Measurements from ENCODE around the gene KISS1R.

DNA sequence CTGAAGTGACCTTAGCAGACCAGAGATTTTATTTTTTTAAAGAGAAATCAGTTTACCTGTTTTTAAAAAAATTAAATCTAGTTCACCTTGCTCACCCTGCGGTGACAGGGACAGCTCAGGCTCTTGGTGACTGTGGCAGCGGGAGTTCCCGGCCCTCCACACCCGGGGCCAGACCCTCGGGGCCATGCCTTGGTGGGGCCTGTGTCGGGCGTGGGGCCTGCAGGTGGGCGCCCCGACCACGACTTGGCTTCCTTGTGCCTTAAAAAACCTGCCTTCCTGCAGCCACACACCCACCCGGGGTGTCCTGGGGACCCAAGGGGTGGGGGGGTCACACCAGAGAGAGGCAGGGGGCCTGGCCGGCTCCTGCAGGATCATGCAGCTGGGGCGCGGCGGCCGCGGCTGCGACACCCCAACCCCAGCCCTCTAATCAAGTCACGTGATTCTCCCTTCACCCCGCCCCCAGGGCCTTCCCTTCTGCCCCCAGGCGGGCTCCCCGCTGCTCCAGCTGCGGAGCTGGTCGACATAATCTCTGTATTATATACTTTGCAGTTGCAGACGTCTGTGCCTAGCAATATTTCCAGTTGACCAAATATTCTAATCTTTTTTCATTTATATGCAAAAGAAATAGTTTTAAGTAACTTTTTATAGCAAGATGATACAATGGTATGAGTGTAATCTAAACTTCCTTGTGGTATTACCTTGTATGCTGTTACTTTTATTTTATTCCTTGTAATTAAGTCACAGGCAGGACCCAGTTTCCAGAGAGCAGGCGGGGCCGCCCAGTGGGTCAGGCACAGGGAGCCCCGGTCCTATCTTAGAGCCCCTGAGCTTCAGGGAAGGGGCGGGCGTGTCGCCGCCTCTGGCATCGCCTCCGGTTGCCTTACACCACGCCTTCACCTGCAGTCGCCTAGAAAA lies 10.6 kb downstream of the PLPPR3 start:
- RAMPAGE, long total RNA: no peak
- RRBS: 89% methylated on average over 9 of the region's 36 CpGs
PRO-cap:
- standard: no peak
- CoPRO, capped RNA only, 2 experiments: peak in 1 of 2 experiments; most common minus-strand start position 805 of the sequence (in 1)
- CoPRO, capped and uncapped RNA, 2 experiments: peak in 2 of 2 experiments; most common plus-strand start position 862 of the sequence (in 1); most common minus-strand start position 600 of the sequence (in 1)
- CoPRO, uncapped RNA only, 2 experiments: peak in 2 of 2 experiments; most common plus-strand start position 113 of the sequence (in 1); most common minus-strand start position 425 of the sequence (in 1)
CAGE:
- cytosol, long polyA plus RNA: no peak
- long polyA plus RNA: no peak
- nucleolus, long total RNA: no peak
- nucleus, long polyA plus RNA: no peak

DNA sequence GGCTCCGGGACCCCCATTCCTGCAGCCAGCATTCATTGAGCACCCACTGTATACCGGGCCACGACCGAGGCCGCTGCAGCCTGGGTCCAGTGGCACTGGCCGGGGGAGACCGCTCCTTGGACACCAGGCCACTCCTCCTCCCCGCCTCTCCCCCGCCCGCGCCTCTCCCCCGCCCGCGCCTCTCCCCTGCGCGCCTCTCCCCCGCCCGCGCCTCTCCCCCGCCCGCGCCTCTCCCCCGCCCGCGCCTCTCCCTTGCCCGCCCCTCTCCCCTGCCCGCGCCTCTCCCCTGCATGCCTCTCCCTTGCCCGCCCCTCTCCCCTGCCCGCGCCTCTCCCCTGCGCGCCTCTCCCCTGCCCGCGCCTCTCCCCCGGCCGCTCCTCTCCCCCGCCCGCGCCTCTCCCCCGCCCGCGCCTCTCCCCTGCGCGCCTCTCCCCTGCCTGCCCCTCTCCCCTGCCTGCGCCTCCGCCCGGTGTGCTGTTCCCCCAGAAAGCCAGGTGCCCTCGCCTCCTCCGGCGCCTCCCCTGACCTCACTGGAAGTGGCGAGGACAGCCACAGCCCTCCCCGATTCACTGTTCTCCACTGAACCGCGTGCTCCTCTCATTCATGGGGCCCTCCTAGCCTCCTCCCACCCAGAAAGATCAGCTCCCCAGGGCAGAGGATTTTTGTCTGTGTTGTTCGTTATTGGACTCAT lies 3.4 kb downstream of the PRTN3 start:
- RAMPAGE, long total RNA: no peak
- RRBS: 15% methylated on average over 13 of the region's 56 CpGs
PRO-cap:
- standard: bidirectional peak, plus-strand start at position 257 of the sequence, minus-strand start at position 118 of the sequence; bidirectional peak, plus-strand start at position 446 of the sequence, minus-strand start at position 532 of the sequence
- CoPRO, capped RNA only, 2 experiments: no peak in any of the 2 experiments
- CoPRO, capped and uncapped RNA, 2 experiments: no peak in any of the 2 experiments
- CoPRO, uncapped RNA only, 2 experiments: no peak in any of the 2 experiments
CAGE:
- cytosol, long polyA plus RNA: no peak
- long polyA plus RNA: no peak
- nucleolus, long total RNA: no peak
- nucleus, long polyA plus RNA: no peak

- RAMPAGE, long total RNA: no peak
- RRBS: no CpG with 5 or more reads among the region's 29 CpGs
PRO-cap:
- standard: unidirectional peak, plus-strand start at chr19:862577
- CoPRO, capped RNA only, 2 experiments: no peak in any of the 2 experiments
- CoPRO, capped and uncapped RNA, 2 experiments: no peak in any of the 2 experiments
- CoPRO, uncapped RNA only, 2 experiments: no peak in any of the 2 experiments
CAGE:
- cytosol, long polyA plus RNA: no peak
- long polyA plus RNA: no peak
- nucleolus, long total RNA: no peak
- nucleus, long polyA plus RNA: no peak
Observed at GRCh38 chr19:862119-862848, 2.8 kb downstream of the CFD start.

- RAMPAGE, long total RNA: start-site peak on the minus strand at chr19:917096-917147, 97 and 103 reads in 2 replicates
- RRBS: 2% methylated on average over 31 of the region's 52 CpGs
PRO-cap:
- standard: bidirectional peak, plus-strand start at chr19:917333, minus-strand start at chr19:917076
- CoPRO, capped RNA only, 2 experiments: peak in 2 of 2 experiments; most common plus-strand start chr19:917333 (in 2); most common minus-strand start chr19:917076 (in 2)
- CoPRO, capped and uncapped RNA, 2 experiments: peak in 2 of 2 experiments; most common plus-strand start chr19:917333 (in 2); most common minus-strand start chr19:917076 (in 2)
- CoPRO, uncapped RNA only, 2 experiments: peak in 2 of 2 experiments; most common plus-strand start chr19:917333 (in 1); most common minus-strand start chr19:917076 (in 2)
CAGE:
- cytosol, long polyA plus RNA: start-site peak on the plus strand at chr19:917247-917364, 32 and 191 reads in 2 replicates
- long polyA plus RNA: start-site peak on the minus strand at chr19:917079-917100, 131 and 159 reads in 2 replicates
- nucleolus, long total RNA: no peak
- nucleus, long polyA plus RNA: start-site peak on the plus strand at chr19:917183-917367, 162 and 105 reads in 2 replicates
Observed at GRCh38 chr19:916946-917542, at the start of gene KISS1R. Gene KISS1R (plus strand): TSS chr19:917333.

DNA sequence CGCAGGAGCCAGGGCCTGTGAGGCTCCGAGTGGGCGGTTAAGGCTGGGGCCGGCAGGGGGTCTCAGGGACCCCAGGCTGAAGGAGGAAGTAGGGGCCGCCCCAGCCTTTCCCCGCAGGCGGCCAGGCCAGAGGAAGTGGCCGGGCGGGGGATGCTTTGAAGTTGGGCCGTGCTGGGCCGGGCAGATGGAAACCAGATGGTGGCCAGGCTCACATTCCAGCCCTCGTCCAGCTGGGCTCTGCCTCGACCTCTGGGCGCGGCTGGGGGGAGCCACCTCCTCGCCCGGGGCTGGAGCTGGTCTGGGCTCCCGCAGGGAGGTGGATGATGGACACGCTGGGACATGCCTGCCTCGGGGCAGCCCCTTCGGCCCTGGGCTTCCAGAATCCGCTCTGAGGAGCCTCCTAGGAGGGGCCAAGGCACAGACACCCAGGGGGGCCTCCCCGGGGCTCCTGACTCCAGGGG lies 7.4 kb downstream of the ARID3A start:
- RAMPAGE, long total RNA: no peak
- RRBS: 96% methylated on average over 4 of the region's 23 CpGs
PRO-cap:
- standard: no peak
- CoPRO, capped RNA only, 2 experiments: no peak in any of the 2 experiments
- CoPRO, capped and uncapped RNA, 2 experiments: no peak in any of the 2 experiments
- CoPRO, uncapped RNA only, 2 experiments: no peak in any of the 2 experiments
CAGE:
- cytosol, long polyA plus RNA: no peak
- long polyA plus RNA: no peak
- nucleolus, long total RNA: no peak
- nucleus, long polyA plus RNA: no peak

GRCh38 chr19:982516-983277 lies 1.4 kb upstream of the WDR18 start:
- RAMPAGE, long total RNA: no peak
- RRBS: 2% methylated on average over 13 of the region's 49 CpGs
PRO-cap:
- standard: bidirectional peak, plus-strand start at chr19:982951, minus-strand start at chr19:982775
- CoPRO, capped RNA only, 2 experiments: peak in 2 of 2 experiments; most common plus-strand start chr19:982941 (in 1); most common minus-strand start chr19:982775 (in 1)
- CoPRO, capped and uncapped RNA, 2 experiments: no peak in any of the 2 experiments
- CoPRO, uncapped RNA only, 2 experiments: no peak in any of the 2 experiments
CAGE:
- cytosol, long polyA plus RNA: no peak
- long polyA plus RNA: no peak
- nucleolus, long total RNA: no peak
- nucleus, long polyA plus RNA: no peak

DNA sequence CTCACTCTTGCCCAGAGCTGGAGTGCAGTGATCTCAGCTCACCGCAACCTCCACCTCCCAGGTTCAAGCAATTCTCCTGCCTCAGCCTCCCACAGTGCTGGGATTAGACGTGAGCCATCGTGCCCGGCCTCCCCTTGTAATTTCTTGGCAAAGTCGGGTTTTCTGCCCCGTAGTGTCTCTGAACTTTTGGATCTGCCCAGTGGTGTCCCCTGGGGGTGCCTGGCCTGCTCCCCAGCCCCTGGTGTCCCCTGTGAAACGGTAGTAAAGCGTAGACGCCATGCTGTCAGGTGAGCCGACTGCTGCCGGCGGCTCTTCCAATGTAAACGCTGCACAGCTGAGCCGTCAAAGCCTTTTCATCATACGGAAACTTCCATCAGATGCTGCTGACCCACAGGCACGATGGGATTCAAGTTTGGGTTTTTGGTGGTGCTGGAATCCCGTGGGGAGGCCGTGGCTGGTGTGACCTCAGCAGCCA lies 6.3 kb downstream of the GRIN3B start:
- RAMPAGE, long total RNA: no peak
- RRBS: no CpG with 5 or more reads among the region's 18 CpGs
PRO-cap:
- standard: no peak
- CoPRO, capped RNA only, 2 experiments: no peak in any of the 2 experiments
- CoPRO, capped and uncapped RNA, 2 experiments: no peak in any of the 2 experiments
- CoPRO, uncapped RNA only, 2 experiments: peak in 1 of 2 experiments; most common minus-strand start position 360 of the sequence (in 1)
CAGE:
- cytosol, long polyA plus RNA: no peak
- long polyA plus RNA: no peak
- nucleolus, long total RNA: no peak
- nucleus, long polyA plus RNA: no peak

DNA sequence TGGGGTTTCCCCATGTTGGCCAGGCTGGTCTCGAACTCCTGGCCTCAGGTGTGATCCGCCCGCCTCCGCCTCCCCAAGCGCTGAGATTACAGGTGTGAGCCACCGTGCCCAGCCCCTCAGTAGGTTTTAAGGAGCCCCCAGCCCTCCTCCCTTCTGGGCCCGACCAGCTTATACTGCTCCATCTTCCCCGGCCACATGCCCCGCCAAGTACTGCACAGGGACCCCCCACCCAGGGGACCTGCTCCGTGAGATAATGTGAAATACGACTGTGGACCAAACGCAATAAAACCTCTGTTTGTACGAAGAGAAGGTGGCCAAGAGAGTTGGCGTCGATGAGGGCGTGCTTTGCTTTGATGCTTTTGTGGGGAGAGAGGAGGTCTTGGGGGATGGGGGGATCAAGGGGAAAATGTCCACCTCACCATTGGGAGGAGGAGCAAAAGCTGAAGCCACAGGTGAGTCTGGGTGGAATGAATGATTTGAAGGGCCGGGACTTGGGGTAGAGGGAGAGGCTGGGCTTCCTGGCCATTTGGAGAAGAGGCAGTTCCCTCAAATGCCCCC lies 1.1 kb upstream of the ABCA7 start:
- RAMPAGE, long total RNA: no peak
- RRBS: no CpG with 5 or more reads among the region's 17 CpGs
PRO-cap:
- standard: no peak
- CoPRO, capped RNA only, 2 experiments: no peak in any of the 2 experiments
- CoPRO, capped and uncapped RNA, 2 experiments: no peak in any of the 2 experiments
- CoPRO, uncapped RNA only, 2 experiments: no peak in any of the 2 experiments
CAGE:
- cytosol, long polyA plus RNA: no peak
- long polyA plus RNA: no peak
- nucleolus, long total RNA: no peak
- nucleus, long polyA plus RNA: no peak

DNA sequence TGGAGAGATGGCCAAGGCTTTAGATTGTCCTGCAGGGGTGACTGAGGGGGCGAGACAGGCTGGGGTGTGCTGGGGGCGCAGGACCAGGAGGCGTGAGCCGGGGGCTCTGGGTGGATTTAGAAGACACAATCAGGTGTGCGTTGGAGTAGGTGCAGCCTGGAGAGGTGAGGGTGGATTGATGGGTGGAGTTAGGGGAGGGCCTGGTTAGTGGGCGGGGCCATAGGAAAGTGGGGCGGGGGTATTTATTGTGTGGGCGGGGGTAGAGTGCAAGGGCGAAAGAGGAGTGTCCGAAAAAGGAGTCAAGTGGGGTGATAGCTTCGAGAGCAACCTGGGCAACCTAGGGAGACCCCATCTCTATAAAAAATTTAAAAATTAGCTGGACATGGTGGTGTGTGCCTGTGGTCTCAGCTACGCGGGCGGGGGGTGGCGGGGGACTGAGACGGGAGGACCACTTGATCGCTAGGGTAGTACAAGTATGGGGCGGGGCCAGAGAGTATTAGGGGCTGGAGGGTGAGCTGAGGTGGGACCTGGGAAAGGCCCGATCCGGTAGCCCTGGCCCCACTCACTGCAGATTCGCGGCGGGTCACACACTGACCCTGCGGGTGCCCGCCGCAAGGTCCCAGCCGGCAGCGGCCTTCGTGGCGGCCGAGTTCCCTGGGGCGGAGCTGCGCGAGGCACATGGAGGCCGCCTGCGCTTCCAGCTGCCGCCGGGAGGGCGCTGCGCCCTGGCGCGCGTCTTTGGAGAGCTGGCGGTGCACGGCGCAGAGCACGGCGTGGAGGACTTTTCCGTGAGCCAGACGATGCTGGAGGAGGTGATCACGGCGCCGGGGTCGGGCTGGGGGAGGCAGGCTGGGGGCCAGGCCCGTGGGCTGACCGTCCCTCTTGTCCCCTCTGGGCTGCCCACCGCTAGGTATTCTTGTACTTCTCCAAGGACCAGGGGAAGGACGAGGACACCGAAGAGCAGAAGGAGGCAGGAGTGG lies 2.3 kb upstream of the ARHGAP45 start:
- RAMPAGE, long total RNA: no peak
- RRBS: 49% methylated on average over 11 of the region's 59 CpGs
PRO-cap:
- standard: no peak
- CoPRO, capped RNA only, 2 experiments: no peak in any of the 2 experiments
- CoPRO, capped and uncapped RNA, 2 experiments: no peak in any of the 2 experiments
- CoPRO, uncapped RNA only, 2 experiments: no peak in any of the 2 experiments
CAGE:
- cytosol, long polyA plus RNA: no peak
- long polyA plus RNA: no peak
- nucleolus, long total RNA: no peak
- nucleus, long polyA plus RNA: no peak

DNA sequence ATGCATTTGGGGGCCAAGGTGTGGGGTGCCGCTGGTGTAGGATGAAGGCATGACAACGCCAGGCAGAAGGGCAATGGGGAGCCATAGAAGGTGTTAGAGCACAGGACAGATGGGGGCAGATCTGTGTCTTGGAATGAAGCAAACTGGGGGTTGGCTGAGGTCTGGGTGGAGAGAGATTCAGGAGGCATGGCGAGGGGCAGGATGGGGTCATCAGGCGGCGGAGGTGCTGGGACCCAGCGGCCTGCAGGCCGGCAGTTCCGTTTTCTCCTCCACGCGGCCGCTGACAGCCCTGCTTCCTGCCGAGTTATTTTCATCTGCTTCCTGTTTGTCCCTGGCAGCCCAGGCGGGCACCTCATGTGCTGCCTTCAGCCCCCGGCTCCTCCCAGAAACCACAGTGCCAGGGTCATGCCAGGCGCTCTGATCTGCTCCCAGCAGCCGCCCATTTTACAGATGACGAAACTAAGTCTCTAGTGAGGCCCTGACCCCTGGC lies 2.1 kb downstream of the ARHGAP45 start:
- RAMPAGE, long total RNA: no peak
- RRBS: no CpG with 5 or more reads among the region's 17 CpGs
PRO-cap:
- standard: no peak
- CoPRO, capped RNA only, 2 experiments: no peak in any of the 2 experiments
- CoPRO, capped and uncapped RNA, 2 experiments: no peak in any of the 2 experiments
- CoPRO, uncapped RNA only, 2 experiments: no peak in any of the 2 experiments
CAGE:
- cytosol, long polyA plus RNA: no peak
- long polyA plus RNA: no peak
- nucleolus, long total RNA: no peak
- nucleus, long polyA plus RNA: no peak

GRCh38 chr19:1075463-1075927 lies 8.5 kb downstream of the ARHGAP45 start:
- RAMPAGE, long total RNA: no peak
- RRBS: 5% methylated on average over 3 of the region's 17 CpGs
PRO-cap:
- standard: bidirectional peak, plus-strand start at chr19:1075731, minus-strand start at chr19:1075580
- CoPRO, capped RNA only, 2 experiments: no peak in any of the 2 experiments
- CoPRO, capped and uncapped RNA, 2 experiments: no peak in any of the 2 experiments
- CoPRO, uncapped RNA only, 2 experiments: no peak in any of the 2 experiments
CAGE:
- cytosol, long polyA plus RNA: no peak
- long polyA plus RNA: no peak
- nucleolus, long total RNA: no peak
- nucleus, long polyA plus RNA: no peak

GRCh38 chr19:1122508-1123094 lies 18.8 kb downstream of the GPX4 start:
- RAMPAGE, long total RNA: no peak
- RRBS: 95% methylated on average over 10 of the region's 45 CpGs
PRO-cap:
- standard: no peak
- CoPRO, capped RNA only, 2 experiments: no peak in any of the 2 experiments
- CoPRO, capped and uncapped RNA, 2 experiments: no peak in any of the 2 experiments
- CoPRO, uncapped RNA only, 2 experiments: no peak in any of the 2 experiments
CAGE:
- cytosol, long polyA plus RNA: no peak
- long polyA plus RNA: no peak
- nucleolus, long total RNA: no peak
- nucleus, long polyA plus RNA: no peak

DNA sequence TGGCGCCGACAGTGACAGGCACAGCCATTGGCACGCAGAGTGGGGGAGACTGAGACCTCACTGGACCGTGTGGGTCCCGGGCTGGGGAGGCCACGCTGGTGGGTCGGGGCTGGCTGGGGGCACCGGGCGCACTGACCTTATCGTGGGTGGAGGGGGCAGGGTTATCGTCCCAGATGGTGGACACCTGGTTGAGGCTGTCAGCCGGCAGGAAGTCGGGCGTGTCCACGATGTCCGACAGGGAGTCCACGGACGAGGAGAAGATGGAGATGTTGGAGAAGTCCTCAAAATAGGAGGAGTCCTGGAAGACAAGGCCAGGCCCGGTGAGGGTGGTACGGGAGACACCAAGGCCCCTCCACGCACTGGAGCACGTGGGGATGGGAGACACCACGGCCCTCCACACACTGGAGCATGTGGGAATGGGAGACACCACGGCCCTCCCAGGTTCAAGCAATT lies 23.7 kb downstream of the GPX4 start:
- RAMPAGE, long total RNA: no peak
- RRBS: 93% methylated on average over 11 of the region's 24 CpGs
PRO-cap:
- standard: no peak
- CoPRO, capped RNA only, 2 experiments: no peak in any of the 2 experiments
- CoPRO, capped and uncapped RNA, 2 experiments: no peak in any of the 2 experiments
- CoPRO, uncapped RNA only, 2 experiments: peak in 1 of 2 experiments; most common minus-strand start position 288 of the sequence (in 1)
CAGE:
- cytosol, long polyA plus RNA: no peak
- long polyA plus RNA: no peak
- nucleolus, long total RNA: no peak
- nucleus, long polyA plus RNA: no peak

DNA sequence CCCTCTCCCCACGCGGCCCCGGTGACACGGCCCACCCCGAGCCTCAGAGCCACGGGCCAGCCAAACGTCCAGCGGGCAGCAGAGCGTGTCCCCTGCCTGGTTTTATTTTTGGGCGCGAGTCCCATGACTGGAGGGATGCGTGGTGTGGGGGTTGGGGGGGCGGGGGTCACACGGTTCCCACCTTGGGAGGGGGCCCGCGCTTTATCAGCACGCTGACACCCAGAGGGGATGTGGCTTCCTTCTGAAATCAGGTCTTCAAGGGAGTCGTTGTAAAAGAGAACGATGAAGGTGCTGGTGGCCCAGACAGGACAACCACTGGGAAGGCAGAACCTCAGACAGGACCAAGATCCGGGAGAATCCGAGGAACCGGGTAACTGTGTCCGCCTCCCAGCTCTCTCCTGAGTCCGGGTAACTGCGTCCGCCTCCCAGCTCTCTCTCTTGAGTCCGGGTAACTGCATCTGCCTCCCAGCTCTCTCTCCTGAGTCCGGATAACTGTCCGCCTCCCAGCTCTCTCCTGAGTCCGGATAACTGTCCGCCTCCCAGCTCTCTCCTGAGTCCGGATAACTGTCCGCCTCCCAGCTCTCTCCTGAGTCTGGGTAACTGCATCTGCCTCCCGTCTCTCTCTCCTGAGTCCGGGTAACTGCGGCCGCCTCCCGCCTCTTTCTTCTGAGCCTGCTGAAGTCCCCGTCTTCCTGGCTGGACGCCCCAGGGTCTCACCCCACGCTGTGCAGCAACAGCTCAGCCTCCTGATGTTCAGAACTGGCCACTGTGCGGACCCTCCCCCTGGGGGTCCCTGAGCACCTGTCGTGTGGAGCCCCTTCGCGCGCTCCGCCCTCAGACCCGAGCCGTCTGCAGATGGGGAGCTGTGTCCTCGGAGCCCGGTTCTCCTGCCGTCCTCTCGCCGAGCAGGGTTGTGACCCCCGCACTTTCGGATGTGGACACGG lies 16.4 kb downstream of the SBNO2 start:
- RAMPAGE, long total RNA: no peak
- RRBS: 44% methylated on average over 6 of the region's 57 CpGs
PRO-cap:
- standard: no peak
- CoPRO, capped RNA only, 2 experiments: no peak in any of the 2 experiments
- CoPRO, capped and uncapped RNA, 2 experiments: no peak in any of the 2 experiments
- CoPRO, uncapped RNA only, 2 experiments: no peak in any of the 2 experiments
CAGE:
- cytosol, long polyA plus RNA: no peak
- long polyA plus RNA: no peak
- nucleolus, long total RNA: no peak
- nucleus, long polyA plus RNA: no peak

- RAMPAGE, long total RNA: no peak
- RRBS: no CpG with 5 or more reads among the region's 10 CpGs
PRO-cap:
- standard: no peak
- CoPRO, capped RNA only, 2 experiments: no peak in any of the 2 experiments
- CoPRO, capped and uncapped RNA, 2 experiments: no peak in any of the 2 experiments
- CoPRO, uncapped RNA only, 2 experiments: no peak in any of the 2 experiments
CAGE:
- cytosol, long polyA plus RNA: no peak
- long polyA plus RNA: no peak
- nucleolus, long total RNA: no peak
- nucleus, long polyA plus RNA: no peak
Observed at GRCh38 chr19:1174467-1174767, 349 bp upstream of the SBNO2 start.

DNA sequence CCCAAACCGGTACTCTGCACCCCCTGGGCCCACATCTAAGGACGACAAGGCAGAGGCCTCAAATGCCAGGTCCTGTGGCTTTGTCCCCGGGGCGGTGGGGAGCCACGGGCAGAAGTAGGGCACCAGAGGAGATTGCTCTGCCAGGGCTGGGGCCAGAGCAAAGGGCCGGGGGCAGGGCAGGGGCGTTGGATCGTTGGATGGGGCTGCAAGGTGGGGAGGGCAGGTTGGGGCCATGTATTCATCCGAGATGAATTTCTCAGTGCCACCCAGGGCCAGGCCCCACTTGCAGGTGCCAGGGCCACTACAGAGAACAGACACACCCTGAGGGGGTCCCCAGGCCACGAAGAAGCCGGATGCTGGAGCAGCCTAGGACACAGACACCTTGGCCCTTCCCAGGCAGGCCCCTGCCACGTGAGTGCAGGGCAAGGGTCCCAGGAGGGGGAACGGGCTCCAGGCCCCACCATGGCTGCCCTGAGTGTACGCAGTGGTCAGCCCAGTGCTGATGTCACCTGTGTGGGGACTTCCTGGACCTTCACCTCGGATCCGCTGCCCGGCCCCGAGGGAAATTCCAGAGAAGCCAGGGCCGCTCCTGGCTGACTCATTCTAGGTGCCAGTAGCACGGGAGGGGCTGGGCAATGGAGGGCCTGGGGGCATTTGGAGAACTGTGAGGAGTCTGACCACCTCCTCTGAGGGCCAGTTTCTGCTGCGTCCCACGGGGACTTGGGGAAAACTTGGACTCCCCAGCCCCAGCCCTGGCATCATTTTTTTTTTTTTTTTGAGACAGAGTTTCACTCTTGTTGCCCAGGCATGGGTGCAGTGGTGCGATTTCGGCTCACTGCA lies 9.6 kb upstream of the SBNO2 start:
- RAMPAGE, long total RNA: no peak
- RRBS: 79% methylated on average over 5 of the region's 24 CpGs
PRO-cap:
- standard: no peak
- CoPRO, capped RNA only, 2 experiments: no peak in any of the 2 experiments
- CoPRO, capped and uncapped RNA, 2 experiments: no peak in any of the 2 experiments
- CoPRO, uncapped RNA only, 2 experiments: no peak in any of the 2 experiments
CAGE:
- cytosol, long polyA plus RNA: no peak
- long polyA plus RNA: no peak
- nucleolus, long total RNA: no peak
- nucleus, long polyA plus RNA: no peak

DNA sequence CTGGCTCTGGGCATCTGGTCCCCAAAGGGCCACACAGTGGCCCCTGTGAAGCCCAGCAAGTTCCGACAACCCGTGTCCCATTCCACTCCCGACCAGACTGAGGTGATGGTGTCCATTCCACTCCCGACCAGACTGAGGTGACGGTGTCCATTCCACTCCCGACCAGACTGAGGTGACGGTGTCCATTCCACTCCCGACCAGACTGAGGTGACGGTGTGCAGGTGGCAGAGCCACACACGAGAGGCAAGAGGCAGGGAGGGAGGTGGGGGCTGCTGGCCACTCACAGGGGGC lies 2.1 kb upstream of the MIDN start:
- RAMPAGE, long total RNA: no peak
- RRBS: no CpG with 5 or more reads among the region's 10 CpGs
PRO-cap:
- standard: no peak
- CoPRO, capped RNA only, 2 experiments: no peak in any of the 2 experiments
- CoPRO, capped and uncapped RNA, 2 experiments: no peak in any of the 2 experiments
- CoPRO, uncapped RNA only, 2 experiments: no peak in any of the 2 experiments
CAGE:
- cytosol, long polyA plus RNA: no peak
- long polyA plus RNA: no peak
- nucleolus, long total RNA: no peak
- nucleus, long polyA plus RNA: no peak

GRCh38 chr19:1251354-1251695 lies 2.9 kb downstream of the MIDN start:
- RAMPAGE, long total RNA: no peak
- RRBS: no CpG with 5 or more reads among the region's 22 CpGs
PRO-cap:
- standard: bidirectional peak, plus-strand start at chr19:1251569, minus-strand start at chr19:1251432
- CoPRO, capped RNA only, 2 experiments: peak in 2 of 2 experiments; most common plus-strand start chr19:1251539 (in 1); most common minus-strand start chr19:1251432 (in 2)
- CoPRO, capped and uncapped RNA, 2 experiments: peak in 2 of 2 experiments; most common plus-strand start chr19:1251488 (in 1); most common minus-strand start chr19:1251428 (in 2)
- CoPRO, uncapped RNA only, 2 experiments: no peak in any of the 2 experiments
CAGE:
- cytosol, long polyA plus RNA: no peak
- long polyA plus RNA: no peak
- nucleolus, long total RNA: no peak
- nucleus, long polyA plus RNA: no peak